Left colon (tissue), 1 donor: ENCODE results near the genes TIAL1 and SEC23IP.

GRCh38 chr10:119177200-119177406, 1.5 kb downstream of the PRDX3 start:
- PRO-cap: no peak

DNA sequence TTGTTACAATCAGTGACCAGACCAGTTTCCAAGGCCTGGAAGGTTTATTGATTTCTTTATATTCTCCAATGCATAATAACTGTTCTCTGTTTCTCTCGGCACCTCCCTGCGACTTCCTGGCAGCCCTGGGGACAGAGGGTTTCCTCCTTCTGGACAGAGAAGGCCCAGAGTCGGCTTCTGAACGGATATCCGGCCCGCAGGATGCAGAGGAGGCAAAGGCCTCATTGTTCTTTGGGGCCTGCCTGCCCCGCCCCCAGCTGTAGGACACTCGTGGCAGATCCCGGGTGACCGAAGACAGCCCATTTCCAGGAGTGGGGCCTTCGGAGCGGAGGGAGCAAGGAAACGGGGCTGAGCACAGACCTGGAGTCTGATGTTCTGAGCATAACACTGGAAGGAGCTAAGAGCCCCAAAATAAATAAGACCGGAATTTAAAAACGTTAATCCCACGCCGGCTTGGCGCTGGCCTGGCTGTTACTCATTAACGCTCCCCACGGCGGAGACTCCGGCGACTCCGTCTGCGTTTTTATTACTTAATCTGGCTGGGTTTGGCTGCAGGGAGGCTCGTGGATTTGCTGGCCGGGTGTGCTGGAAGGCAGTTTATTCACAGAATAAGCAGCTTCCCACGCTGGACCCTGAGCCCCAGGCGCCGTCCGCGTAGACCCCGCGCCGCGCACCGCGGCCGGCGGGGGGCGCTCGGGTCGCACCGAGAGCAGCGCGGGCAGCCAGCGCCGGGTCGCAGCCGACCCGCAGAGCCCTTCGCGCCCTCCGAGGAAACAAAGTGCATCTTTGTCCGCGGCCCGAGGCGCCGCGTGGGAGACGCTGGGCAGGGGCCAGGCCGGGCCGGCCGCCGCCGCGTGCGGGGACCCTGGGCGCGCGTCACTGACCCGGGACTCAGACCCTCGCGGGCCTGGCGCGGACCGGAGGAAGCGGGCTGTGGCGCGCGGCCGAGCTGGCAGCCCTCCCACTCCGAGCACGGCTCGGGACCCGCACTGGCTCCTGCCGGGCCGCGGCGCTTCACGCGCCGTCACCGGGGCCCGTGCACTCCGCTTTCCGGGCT, 849 bp upstream of the GRK5 start:
- PRO-cap: unidirectional peak, plus-strand start at position 533 of the sequence; bidirectional peak, plus-strand start at position 721 of the sequence, minus-strand start at position 675 of the sequence

- PRO-cap: no peak
These were observed 1.4 kb downstream of the GRK5 start for GRCh38 chr10:119208574-119209341.

DNA sequence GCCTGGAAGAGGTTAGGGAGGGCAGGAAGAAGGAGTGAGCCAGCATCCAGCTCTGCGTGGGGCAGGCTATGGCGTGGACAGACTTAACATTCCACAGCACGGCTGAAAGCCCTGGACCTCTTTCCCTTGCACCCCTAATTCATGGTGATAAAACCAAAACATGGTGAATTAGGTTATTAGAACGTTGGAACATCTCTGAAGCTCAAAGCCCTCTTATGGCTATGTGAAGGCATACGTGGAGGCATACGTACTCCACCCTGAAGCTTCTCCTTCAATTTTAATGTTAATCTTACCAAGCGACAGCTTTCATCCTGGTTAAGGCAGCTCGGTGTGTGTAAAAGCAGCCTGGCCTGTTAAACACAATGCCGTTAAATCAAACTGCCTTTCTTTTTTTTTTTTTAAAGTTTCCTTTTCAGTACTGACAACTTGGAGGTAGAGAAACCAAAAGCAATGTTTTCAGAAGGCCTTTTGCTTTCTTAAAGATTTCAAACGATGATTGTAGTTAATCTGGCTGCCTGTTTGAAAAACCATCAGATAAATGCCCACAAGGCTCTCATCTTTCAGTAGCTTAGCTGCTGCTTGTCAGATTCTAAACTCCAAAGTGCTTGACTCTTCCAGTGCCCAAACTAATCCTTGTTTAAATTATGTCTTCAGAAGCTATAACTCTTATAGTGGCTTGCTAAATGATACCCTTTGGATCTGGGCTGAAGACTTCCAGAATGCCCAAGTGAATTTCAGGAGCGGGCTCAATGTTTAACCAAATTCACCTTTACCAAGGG, 4.6 kb downstream of the GRK5 start:
- PRO-cap: no peak

DNA sequence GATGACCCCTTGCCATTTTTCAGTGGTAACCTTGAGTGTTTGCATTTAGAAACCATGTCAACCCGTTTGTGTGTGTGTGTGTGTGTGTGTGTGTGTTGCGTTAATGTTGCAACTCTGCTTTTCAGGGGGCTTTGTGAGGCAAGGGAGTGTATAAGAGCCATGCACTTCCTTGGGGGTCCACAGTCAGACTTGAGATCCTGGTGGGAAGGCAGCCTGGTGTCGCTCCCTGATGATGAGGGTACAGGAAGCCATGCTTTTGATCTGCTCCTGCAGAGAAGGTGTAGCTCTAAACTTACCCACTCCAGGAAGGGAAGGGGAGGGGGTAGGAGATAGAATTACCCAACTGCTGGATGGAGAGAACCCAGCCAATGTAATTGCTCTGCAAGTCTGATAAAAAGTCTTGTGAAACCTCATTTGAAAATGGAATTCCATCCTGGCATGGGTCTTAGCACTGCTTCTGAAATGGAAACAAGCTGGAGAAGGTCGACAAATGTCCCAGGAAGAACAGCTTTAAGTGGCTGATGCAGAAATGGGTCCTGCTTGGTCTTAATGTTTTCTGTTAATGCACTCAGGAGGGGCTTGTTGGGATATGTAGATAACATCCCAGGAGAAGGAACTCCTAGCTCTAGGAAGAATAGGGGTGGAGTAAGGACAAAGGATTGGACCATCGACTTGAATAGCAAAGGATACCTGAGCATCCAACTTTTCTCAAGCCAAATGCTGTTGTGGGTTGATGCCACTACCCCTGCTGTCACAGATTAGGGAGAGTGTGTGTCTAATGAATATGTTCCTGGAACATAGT, 10.8 kb downstream of the GRK5 start:
- PRO-cap: no peak

DNA sequence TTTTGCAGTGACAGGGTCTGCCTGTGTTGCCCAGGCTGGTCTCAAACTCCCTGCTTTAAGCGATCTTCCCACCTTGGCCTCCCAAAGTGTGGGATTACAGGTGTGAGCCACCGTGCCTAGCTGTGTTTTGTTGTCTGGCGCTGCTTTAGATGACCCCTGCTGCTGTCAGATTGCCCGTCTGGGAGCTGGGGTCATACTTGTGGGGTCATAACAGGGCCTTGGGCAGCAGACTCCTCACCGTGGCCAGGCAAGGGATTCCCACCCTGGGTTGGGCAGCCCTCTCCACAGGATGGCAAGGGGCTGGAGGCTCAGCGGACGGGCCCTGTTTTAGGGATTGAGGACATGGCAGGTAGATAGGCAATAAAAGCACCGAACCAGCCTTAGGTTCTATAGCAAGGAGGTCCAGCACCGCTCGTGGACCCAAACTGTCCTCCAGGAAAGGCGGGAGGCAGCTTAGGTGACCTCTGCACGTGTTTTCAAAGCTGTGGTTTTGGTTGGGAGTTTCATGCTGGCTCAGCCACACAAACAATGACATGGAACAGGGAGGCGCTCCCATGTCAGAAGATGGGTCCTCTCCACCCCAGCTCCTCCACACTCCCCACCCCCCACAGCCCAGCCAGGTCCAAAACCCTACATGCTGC, 60.0 kb downstream of the GRK5 start:
- PRO-cap: no peak

DNA sequence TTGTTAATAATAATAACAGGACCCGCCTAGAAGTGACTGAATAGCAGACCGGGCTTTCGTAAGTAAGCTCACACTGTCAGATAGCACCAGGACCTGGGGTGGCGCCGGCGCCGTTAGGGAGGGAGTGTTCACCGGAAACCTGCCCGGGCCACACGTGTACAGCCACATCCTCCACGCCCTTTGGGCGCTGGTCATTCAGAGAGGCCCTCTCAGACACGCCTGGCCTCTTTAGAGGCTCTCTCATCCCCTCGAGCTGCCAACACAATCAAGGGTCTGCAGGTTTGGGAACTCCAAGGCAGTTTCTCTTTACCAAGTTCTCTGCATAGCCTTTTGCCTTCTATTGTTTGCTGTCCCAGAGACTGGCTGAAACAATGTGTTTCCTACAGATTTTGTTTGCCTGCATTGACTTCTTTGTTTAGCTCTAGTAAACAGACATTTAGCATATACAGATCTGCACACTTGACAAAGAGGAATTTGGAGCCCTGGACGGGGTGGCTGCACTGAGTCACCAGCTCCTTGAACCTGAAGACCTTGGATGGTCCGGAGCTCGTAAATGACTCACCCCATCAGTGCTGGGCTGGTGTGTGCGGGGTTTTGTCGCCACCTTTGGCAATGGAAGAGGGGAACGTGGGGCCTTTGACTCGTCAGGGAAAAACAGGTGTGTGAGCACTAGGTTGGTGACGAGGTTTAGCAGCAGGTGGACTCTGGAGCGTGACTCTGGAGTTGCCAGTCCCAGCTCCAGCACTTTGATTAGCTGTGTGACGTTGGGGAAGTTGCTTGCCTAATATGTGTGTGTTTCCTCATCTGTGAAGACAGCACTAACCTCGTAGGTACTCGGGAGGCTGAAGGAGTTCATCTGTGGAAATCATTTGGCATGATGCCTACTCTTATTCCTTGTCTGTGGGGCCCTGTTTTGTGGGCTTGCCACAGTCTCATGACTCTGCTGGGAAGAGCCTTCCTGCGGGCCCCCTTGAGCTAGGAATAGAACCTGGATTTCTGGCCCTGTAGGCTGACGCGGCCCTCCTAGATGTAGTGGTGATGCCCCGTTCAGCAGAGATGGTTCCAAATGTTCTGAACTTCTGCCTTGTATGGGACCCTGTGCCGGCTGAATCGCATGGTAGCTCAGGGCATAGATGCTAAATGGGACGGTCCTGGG, 64.1 kb downstream of the GRK5 start:
- PRO-cap: no peak

DNA sequence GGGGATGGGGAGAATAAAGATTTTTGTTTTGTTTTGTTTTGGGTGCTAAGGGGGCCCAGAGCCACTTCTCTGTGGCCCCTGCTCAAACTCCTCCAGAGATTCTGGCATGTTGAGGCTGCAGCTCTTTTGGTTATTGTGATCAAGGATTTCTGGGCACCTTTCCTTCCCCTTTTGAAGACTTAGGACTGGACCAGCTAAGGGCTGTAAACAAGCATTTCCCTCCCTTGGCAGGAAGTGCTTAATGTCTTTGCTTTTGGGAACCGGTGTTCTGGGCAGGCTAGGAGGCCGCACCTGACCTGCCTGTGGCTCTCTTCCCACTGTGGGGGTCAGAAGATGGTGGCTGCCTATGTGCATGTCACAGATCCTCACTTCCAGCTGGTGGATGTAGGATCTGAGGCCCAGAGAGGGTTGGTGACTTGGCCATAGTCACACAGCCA, 81.8 kb downstream of the GRK5 start:
- PRO-cap: no peak

- PRO-cap: no peak
These were observed 123.0 kb downstream of the GRK5 start for GRCh38 chr10:119330248-119330795.

DNA sequence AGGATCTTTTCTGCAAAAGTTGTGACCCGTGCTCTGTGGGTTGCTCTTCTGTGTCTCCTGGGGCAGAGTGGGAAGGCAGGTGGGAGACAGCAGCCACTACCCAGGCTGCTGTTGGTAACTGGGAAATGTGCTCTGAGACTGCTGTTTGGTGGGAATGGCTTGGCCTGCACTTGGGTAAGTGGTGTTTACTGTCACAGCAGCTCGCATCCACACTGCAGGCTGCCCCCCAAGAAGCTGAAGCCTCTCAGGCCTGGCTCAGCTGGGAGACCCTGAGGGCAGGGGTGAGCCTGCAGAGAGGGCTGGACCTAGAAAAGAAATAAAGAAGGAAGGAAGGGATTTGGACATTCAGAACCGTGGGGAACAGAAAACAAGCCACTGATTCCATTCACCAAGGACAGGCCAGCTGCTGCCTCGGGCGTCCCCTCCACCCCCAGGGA, 121.0 kb downstream of the RGS10 start:
- PRO-cap: no peak

DNA sequence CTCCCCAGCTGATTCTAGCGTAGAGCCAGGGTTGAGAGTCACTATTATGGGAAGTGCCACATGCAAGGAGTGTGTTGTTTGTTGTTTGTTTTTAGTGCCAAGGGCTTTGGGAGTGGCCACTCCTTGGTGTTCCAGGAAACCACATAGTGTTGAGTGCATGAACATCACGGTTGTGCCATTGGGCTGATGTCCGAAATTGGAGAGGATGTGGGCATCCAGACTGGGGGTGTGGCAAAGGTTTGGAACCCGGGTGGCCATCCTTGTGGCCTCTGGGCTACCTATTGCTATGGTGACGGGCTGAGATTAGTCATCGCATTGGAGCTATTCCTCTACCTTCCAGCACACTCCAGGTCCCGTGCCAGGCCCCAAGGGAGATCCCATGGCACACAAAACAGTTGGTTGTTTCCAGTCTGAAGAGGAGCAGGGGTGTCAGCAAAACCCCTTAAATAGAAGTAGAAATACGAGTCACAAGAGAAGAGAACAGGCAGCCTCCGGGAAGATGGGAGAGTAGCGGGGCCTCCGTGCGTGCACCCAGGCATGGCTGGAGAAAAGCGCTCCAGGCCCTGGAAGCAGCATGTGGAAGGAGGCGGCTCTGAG, 92.4 kb downstream of the RGS10 start:
- PRO-cap: no peak

DNA sequence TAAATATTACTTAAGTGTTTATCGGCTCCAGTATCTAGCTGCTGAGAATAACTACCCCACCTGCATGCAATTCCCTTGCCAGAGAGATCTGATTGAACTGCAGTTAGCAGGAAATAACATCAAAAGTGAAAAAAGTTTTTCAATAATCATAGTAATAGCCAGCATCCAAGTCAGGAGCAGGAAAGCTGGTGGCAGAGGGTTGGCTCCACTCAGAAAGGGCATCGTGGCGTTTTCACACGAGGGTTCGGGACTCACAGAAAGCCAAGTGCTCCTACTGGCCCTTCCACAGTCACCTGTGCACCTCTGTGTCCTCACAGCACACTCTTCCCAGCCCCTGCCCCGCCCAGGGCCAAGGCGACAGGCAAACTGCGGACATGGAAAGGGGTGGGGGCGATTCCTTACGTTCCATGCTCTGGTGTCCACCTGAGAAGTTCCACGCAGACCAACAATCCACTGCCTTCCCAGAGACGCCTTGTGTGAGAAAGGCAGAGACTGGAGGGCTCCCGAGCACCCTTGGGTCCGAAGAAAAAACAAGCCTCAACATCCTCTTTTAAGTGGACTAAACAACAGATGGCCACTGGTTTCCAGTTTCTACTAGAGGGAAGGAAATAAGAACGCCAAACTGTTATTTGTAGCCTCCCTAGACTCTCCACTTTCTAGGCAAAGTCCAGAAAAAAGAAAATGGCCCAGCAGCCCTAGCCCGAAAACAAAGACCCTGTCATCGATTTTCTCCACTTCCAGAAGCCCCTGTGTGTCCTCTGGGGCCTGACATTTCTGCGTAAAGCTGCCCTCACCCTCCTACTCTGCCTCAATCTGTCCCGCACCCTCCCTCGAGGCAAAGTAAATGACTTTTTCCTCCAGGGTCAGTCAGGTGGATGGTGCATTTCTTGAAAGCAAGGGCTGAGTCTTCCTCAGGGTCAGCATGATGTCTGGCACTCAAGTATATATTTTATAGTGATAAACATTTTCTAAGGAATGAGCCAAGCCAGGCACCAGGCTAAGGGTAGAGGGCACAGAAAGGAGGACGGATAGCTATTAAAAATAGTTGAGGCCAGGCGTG, 6.1 kb downstream of the RGS10 start:
- PRO-cap: unidirectional peak, minus-strand start at position 521 of the sequence

DNA sequence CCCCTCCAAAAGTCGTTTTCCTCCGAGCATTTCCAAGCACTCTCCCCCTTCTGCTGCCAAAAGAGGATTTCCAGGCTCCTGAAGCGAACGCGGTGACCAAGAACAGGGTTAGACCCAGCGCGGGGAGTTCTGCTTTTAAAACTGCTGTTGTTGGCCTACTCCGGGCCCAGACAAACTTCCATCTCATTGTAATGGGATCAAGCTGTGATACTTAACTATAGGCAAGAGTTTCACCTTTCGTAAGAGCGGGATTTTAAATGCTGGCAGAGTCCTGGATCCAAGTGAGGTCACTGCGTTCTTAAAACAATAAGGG, 1.5 kb upstream of the RGS10 start:
- PRO-cap: no peak

DNA sequence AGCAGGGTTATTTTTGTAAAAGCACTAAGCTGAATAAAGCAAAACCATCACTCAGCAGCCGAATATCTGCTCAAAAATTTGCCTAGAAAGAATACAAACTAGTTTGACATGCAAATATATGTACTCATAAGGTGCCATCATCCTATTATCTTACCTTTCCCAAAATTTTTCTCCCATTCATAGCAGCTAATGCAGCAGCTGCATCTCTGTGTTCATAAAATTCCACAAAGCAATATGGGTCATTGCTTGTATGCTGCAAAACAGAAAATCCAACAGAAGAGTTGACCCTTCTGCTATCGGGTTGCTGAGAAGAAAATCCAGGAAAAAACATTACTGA, 14.5 kb downstream of the TIAL1 start:
- PRO-cap: no peak

- PRO-cap: no peak
These were observed 8.5 kb downstream of the TIAL1 start for GRCh38 chr10:119588028-119588812.

DNA sequence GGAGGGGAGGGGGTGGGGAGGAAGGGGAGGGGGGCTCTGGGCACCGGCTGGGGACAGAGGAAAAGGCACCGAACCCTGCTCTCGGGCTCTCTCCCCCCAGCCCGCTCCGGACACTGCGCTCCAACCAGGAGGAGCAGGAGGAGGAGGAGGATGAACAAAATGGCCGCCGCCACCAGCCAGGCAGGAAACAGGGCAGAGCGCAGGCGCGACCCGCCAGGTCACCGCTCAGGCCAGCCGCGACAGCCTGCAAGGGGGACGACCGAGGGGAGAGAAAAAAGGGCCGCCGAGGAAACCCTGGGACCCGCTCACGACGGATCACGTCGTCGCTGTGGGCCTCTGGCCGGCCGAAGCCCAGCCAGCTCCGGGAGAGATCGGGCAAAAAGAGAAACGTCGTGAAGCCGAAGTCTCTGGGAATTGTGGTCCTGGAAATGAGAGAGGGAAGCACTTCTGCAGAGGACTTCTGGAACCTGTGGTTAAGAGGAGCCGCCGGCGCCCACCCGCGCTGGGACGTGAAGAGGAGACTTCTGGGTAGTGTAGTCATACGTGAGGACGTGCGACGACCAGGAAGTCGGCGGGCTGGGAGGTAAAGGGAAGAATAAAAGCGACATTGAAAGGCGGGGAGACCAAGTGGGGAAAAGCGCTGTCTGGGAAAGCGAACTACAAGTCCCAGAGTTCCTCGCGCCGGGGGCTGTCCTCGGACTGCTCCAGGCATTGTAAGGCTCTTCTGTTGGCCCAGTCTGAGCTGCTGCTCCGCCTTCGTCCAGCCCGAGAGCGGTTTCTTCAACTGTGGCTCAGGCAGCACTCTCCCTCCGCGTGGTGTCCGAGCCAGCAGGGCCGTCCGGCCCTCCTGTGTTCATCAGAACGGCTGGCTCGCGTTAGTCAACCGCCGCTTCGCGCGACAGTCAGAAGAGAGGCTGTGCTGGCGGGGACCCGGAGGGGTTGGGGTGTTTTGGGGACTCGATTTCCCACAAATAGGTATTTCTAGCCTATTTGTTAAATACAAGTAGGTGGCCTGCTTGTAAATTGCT, at the start of gene TIAL1:
TSS of gene TIAL1 (minus strand) at position 451 of the 1,028 bp plus-strand sequence.
- PRO-cap: bidirectional peak, plus-strand start at position 216 of the sequence, minus-strand start at position 115 of the sequence; bidirectional peak, plus-strand start at position 804 of the sequence, minus-strand start at position 511 of the sequence

GRCh38 chr10:119657042-119657565, 5.9 kb downstream of the BAG3 start:
- PRO-cap: no peak

GRCh38 chr10:119663818-119664205, 12.6 kb downstream of the BAG3 start:
- PRO-cap: no peak

DNA sequence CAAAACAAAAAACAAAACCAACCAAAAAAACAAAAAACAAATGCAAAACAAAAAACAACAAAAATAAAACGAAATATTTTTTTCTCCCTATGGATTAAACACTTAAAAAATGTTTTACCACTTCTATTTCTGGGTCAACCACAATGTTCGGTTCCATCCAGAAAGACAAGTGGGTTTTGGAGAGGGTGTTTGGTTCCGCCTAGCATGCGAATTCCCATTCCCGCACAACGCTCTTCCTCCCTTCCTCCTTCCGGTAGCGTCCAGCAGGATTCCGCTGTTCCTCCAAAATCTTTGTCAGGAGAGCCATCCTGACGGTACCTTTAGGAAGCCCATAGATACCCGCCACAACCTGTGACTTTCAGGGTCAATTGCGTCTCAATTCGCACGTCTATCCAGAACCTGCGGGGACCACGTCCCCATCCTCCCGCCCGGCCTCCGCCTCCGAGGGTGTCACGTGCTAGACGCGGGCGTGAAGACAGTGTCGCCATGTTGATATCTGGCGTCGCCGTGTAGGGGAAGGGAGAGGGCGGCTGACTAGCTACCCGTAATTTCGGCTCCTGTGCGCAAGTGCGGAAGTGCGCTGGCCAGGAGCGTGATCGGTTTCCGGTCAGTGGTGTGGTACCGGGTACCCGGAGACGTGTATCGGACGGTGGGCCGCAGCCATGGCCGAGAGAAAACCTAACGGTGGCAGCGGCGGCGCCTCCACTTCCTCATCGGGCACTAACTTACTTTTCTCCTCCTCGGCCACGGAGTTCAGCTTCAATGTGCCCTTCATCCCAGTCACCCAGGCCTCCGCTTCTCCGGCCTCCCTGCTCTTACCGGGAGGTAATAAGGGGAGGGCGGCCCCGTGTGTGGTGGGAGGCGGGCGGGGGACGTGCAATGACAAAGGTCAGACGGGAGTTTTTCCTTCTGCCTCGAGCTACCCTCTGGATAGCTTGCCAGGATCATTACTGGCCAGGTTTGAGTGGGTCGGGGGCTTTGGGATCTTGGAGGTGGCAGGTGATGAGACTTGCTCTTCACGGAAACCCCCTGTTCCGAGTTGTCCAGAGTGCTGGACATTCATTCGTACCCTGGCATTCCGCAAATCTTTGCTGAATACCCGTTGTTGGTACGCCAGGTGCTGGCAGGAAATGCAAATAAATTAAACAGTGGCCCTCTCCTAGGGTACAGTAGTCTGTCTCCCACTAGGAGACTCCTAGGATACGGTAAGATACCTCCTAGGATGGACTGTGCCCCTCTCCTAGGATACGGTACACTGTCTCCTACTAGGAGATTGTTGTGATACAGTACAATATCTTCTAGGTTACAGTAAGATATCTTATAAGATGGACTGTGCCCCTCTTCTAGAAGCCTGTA, at the start of gene SEC23IP:
TSS of gene SEC23IP (plus strand) at position 610 of the 1,356 bp plus-strand sequence.
- PRO-cap: bidirectional peak, plus-strand start at position 217 of the sequence, minus-strand start at position 229 of the sequence; bidirectional peak, plus-strand start at position 593 of the sequence, minus-strand start at position 420 of the sequence

DNA sequence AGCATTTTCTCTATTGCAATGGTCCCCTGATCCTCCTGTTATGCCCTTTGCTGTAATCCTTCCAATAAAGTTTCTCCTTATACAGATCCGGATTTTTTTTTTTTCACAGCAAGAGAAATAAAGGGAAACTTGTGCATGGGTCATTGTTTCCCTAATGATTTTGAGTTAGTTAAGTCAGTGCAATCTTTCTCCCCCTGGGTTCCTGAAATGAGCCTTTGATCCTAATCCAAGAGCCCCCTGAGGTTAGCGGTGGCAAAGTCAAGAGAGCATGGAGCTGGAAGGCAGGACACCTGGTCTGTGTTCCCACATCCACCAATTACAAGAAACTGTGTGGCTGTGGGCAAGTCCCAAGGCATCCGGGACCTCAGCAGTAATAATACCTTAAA, 129.4 kb upstream of the WDR11 start:
- PRO-cap: no peak